AG09309 (cell line): Measurements from ENCODE around the gene LNPK.

DNA sequence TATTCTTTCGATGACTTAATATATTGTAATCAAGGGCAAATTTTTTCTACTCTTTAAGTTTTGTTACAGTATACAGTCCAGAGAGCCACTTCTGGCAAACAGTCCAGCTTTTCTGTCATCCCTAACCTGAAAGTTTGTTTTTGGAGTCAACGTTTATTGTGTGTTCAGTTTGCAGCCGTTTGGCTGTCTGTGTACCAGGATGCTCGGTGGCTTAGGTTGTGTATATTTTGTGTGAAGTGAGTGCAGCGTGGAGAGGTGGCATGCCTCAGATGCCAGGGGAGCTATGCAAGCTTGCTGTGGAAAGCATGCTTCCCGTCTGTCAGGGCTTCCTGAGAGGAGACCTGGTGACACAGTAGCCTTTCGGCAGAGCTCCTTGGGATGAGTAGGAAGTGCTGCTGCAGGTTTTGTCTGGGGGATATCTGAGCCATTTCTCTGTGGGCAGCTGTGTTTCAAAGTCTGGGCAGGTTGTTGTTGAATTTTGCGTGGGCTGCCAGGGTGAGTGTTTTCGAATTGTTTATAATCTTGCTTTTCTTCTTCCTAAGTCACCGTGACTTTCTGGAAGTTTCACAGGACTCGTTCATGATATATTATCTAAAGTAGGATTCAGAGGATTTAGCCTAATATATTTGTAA is 14.8 kb downstream of the MAP3K20 start:
- RRBS = no CpG with 5 or more reads among the region's 11 CpGs

DNA sequence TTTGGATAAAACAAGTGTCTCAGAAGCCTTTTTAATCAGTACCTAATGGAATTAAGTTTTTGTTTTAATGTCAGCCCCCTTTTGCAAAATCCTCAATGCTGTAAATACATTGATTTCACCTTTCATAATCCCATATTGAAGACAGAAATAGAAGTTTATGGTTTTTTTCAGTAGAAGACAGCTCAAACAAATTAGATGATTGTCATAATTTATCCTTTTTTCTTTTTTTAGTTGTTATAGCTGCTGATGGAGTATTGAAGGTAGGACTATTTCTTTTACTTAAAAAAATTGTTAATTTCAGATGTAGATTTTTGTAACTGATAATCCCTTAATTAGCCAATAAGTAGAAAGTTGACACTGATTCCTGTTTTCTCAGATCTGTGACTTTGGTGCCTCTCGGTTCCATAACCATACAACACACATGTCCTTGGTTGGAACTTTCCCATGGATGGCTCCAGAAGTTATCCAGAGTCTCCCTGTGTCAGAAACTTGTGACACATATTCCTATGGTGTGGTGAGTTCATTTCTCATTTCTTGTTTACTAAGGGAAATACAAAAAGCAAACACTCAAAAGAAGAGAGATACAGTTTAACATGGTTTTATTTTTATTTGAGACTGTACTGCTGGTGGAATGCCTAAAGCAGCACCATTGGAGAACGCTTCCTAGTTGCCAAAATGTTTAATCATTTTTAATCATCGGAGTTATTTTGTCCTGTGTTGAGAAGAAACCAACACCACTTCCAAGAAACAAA is 115.2 kb downstream of the MAP3K20 start:
- RRBS = no CpG with 5 or more reads among the region's 3 CpGs

DNA sequence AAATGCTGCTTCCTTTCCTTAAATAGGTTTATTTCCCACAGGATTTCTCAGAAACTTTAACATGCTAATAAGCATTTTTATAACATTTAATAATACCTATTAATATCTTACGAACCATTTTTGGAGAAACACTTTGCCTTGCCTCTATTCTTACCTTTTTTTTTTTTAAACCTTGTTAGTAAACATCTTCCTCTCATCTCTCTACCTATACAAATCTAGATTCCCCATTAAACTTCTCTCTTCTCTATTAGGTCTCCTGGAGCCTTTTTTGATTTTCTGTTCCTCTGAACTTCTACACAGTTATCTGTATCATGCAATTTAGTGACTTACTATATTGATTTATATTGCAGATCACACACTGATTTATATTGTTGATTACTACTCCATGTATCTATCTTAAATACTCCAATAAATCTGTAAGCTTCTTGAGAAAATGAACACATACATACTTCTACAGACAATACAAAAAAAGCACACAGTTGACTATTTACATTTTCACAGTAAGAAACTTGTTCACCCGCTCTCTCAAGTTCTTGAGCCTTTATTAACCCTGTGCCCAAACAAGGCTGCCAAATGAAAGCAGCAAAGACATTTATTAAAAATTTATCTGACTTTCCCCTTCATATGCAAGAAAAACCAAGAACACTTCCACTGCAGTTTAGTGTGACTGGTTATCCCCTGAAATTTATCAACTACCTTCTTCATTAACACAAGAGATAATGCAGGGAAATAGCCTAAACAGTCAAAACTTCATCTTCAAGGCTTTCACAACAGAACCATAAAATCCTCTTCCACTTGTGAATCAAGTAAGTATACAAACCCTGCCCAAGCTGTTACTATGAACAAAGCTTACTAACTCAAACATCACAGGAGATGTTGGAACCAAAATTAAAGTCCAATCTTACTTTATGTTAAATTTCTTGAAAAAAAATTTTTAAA is 28.3 kb downstream of the SP3 start:
- RRBS = no CpG with 5 or more reads among the region's 2 CpGs

GRCh38 chr2:174036048-174036468 is 70.9 kb upstream of the SP3 start:
- RRBS = no CpG with 5 or more reads among the region's 8 CpGs

DNA sequence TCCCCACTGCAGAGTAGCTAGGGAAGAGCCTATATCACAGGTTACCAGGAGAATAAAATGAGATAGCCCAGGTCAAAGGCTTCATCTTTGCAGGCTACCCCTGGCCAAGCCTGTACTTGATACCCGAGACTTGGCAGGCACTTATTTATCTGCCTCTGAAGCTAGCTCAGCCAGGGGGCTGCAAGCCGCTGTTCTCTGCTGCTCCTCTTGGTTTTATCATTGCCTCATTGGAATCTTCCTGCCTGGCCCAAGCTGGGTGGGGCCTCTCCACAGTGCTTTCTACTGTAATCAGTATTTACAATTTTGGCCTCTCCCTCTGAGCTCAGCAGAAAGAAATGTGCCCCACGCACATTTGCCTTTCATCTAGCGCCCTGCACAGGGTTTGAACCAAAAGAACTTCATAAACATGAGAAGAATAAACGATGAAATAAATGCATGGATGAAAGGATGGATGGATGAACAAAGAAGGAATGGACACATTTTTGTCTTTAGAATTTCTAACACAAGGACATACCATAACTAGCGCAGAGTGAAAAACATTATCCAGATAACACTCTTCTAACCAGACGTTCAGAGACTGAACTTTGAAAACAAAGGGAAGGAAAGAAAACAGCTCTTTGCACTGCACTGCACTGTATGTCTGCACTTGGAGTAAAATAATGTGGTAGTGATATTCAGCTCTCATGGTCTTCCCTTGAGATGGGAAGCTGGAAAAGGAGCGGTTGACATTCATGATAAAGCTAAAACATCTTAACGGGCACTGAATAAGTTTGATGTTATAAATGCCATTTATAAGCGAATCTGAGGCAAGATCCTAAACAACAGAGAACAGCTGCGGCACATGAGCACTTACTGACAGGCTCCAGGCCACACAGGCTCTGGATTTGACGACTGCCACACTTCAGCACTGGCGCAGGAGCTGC is 86.7 kb upstream of the SP3 start:
- RRBS = no CpG with 5 or more reads among the region's 13 CpGs

GRCh38 chr2:174120978-174121700 is 127.2 kb downstream of the OLA1 start:
- RRBS = no CpG with 5 or more reads among the region's 2 CpGs

DNA sequence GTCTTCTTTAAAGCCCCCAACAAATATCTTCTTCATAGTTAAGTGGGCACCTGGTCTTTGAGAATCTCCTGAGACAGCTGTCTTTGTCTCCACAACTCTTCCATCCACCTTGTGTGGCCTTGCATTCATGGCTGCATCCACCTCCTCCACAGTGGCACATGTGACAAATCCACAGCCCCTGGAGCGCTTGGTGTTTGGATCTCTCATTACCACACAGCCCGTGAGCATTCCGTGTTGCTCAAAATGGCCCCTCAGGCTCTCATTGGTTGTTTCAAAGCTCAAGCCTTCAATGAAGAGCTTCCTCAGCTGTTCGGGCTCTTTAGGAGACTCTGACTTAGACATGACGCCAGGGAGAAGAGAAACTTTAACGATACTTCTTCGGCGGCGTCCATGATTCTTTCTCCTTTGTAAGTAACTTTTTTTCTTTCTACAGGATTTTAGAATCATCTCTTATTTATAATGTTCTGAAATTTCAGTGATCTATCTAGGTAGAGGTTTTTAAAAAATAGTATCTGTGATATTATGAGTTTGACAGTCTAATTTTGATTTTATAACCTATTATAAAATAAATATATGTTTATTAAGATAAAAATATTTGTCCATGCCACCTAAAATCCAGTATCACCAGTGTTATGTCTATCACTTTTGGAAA is 24.0 kb upstream of the SP9 start:
- RRBS = no CpG with 5 or more reads among the region's 9 CpGs

DNA sequence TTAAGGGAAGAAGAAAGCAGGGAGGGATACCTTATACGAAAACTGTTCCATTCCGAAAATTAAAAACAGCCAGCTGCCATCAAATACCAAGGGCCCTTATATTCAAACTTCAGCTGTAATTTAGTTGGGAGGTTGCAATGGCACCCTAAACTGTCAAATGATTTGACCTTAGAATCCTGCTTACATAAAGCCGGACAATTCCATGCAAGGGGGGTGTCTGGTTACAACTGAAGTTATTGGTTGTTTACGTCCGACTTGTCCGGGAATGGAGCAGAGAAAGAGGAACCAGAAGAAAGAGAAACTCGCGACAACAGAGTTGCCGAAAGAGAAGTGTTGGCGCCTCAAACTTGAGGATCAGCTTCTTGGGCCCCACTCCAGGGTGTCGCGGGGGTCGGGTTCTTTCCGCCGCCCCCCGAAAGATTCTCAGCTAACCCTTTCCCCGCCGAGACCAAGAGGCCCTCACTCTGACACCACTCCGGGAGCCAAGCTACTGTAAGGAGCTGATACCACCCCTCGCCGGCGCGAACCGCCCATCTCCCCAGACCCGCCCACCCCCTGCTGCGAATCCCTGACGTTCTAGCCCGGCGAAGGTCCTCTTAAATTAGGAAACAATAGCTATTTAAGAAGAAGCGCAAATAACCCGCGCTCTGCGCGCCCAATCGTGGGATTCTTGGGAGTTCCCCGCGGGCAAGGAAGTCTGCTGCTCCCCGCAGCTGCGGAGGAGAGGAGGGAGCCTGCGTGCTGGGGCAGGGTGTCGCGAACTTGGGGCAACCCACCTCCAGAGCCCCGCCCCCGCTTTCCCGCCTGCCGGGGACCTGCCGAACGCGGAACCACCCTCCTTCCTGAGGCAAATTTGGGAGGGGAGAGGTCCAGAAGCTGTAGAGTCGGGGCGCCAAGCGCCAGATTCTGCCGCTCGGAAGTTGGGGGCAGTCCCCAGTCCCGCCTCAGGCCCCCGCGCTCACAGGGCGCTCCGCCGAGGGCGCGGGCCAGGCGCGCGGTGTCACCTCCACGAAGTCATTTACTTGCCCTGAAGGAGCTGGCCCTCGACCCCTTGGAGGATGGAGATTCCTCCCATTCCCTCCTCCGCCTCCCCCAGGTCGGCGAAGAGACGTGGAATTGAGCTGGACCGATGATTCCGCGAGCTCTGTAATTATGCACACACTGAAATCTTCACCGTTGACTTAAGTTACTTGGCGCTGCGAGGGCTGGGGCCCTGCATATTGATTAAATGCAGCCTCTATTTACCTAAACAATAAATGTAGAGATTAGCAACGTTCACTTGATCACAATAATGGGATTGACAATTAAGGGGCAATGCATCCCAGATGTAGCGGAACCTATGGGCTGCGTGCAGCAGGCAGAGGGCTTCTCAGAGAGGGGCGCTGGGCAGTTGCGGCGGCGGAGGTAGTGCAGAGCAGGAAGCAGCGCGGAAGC is 8.5 kb upstream of the SP9 start:
- RRBS = 3% methylated on average over 11 of the region's 86 CpGs

DNA sequence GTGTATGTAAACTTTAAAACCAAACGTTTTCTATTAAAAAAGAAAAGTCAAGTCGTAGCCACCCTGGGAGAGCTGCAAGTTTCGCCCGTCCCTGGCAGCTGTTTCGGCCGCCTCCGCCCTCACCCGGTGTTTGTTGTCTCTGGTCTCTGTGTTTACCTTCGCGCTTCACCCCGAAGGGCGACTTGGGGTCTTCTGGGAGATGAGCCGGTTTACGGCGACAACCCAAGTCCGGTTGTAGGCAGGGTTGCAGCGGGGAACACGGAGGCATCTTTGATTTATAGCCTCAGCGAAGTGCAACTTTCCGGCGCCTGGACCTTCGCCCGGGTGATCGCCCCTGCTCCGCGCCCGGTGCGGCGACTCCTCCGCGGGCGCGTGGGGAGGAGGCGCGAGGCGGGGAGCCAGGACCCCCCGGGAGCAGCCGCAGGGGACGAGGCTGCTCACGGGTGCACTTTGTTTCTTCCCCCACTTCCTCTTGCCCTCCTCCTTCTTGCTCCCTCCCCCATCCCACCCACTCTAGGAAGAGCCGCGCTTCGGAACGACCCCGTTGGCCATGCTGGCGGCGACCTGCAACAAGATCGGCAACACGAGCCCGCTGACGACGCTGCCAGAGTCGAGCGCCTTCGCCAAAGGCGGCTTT is 954 bp downstream of the SP9 start:
- RRBS = 1% methylated on average over 20 of the region's 56 CpGs

GRCh38 chr2:174398078-174398757 is 2.7 kb downstream of the SCRN3 start:
- RRBS = no CpG with 5 or more reads among the region's 5 CpGs

DNA sequence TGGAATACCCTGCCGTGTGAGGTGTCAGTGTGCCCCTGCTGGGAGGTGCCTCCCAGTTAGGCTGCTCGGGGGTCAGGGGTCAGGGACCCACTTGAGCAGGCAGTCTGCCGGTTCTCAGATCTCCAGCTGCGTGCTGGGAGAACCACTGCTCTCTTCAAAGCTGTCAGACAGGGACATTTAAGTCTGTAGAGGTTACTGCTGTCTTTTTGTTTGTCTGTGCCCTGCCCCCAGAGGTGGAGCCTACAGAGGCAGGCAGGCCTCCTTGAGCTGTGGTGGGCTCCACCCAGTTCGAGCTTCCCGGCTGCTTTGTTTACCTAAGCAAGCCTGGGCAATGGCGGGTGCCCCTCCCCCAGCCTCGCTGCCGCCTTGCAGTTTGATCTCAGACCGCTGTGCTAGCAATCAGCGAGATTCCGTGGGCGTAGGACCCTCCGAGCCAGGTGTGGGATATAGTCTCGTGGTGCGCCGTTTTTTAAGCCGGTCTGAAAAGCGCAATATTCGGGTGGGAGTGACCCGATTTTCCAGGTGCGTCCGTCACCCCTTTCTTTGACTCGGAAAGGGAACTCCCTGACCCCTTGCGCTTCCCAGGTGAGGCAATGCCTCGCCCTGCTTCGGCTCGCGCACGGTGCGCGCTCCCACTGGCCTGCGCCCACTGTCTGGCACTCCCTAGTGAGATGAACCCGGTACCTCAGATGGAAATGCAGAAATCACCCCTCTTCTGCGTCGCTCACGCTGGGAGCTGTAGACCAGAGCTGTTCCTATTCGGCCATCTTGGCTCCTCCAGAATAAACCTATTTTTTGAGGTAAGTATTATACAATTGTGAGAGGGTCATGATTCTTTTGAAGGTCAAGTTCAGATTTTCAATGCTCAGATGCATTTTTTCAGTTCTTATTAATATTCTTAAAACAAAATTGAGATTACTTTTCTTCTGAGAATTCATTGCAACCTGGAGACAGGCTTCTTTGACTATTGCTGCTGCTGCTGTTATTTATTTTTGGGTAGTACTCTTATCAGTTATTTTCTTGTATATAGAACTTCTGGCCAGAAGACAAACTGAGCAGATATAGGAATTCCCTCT is 14.5 kb downstream of the SCRN3 start:
- RRBS = no CpG with 5 or more reads among the region's 38 CpGs

DNA sequence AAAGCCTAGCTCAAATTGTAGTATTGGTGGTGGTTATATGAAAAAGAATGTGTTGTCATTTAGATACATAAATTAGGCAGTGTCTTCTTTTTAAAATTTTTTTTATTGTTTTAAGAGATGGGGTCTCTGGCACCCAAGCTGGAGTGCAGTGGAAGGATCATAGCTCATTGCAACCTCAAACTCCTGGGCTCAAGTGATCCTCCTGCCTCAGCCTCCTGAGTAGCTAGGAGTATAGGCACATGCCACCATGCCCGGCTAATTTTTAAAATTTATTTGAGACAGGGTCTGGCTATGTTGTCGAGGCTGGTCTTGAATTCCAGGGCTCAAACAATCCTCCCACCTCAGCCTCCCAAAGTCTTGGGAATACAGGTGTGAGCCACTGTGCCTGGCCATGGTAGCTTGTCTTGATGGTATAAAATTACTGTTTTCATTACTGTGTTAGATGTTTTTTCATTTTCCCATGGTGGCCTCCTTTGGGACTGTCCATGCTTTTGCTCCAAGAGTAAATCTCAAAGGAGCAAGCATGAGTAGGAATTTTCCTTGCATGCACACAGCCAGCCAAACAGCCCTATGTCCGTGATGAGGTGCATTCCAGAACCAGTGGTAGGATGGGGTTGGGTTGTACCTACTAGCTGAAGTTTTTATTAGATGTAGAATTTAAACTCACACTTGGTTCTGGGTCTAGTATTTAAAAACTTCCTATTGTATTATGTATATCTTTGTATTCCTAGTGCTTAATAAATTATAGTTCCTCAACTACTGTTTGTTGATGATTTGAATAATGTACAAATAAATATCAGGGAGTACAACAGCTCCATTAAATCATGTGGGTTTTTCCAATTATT is 42.1 kb downstream of the WIPF1 start:
- RRBS = no CpG with 5 or more reads among the region's 3 CpGs

DNA sequence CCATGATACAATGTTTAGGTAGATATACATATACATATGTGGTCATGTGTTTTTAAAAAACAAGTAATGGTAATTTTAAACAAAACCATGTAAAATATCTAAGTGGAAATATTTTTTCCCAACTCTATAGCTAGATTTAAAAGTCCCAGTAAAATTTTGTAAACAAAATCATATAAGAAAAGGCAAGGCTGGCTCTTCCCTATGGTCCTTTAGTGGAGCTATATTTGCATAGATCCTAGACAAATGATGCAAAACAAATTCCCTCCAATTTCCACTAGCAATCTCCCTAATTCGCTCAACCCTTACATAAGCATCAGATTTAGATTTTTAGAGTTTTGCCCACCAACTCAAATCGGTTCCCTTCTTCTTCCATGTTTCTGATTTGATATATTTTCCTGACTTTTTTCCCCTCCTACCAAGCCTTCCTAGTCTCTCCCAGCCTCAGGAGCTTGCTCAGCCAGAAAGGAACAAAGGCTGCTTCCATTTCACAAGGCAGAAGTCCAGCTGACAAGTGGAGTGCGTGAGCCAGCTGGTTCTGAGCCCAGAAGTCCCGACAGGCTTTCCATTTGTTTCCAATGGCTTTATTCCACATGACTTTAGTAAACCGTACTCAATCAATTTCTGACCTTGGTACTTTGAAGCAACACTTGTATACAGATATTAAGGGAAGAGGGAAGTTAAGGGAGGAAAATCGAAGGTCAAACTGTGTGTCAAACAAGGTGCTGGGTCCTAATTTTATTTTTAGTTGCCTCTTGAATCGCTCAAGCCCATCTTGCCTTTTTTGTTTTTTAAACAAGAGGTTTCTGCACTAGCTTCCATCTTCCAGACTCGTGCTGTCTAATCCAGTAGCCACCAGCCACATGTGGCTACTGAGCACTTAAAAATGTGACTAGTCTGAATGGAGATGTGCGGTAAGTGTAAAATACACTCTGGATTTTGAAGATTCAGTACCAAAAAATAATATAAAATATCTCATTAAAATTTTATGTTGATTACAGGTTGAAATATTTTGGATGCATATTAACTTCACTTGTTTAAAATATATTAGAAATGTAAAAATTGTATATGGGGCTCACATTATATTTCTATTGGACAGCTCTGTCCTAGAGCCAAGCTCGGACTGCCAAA is 36.3 kb downstream of the WIPF1 start:
- RRBS = no CpG with 5 or more reads among the region's 10 CpGs

GRCh38 chr2:174571562-174572713 is 25.7 kb downstream of the WIPF1 start:
- RRBS = 83% methylated on average over 2 of the region's 39 CpGs

- RRBS = no CpG with 5 or more reads among the region's 1 CpG
These were observed 2.5 kb downstream of the WIPF1 start for GRCh38 chr2:174595055-174595555.

DNA sequence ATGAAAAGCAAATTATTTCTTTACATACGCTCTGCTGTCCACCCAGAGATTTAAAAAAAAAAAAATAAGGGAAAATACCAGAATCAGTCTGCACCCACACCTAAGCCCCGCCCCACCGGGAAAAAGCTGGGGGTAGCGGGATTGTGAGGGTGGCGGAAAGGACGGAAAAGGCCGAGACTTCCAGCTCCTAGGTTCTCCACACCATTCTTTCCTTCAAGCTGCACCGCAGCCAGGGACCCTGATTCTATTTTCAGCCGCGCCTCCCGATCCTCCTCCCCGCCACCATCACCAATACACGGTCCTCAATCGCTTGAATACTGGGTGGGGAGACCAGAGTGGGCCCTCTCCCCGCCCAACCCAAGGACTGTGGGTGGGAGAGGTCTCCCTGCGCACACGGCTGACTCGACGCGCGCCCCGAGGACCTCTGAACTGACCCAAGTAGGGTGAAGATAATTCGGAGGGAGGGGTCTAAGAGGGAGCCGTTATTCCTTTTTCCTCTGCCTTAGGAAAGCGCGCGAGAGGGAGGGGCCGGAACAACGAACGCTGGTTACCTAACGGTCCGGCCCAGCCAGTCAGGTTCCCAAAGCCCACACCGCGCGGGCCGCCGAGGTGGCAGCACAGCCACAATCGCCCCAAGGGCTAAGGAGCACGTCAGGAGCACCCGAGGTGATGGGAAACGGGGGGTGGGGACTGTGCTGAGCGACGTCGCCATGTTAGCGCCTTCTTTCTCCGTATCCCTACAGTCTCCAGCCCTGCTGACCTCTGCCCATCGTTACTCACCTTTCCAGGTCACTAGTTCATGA is 532 bp downstream of the ATF2 start:
- RRBS = no CpG with 5 or more reads among the region's 47 CpGs

DNA sequence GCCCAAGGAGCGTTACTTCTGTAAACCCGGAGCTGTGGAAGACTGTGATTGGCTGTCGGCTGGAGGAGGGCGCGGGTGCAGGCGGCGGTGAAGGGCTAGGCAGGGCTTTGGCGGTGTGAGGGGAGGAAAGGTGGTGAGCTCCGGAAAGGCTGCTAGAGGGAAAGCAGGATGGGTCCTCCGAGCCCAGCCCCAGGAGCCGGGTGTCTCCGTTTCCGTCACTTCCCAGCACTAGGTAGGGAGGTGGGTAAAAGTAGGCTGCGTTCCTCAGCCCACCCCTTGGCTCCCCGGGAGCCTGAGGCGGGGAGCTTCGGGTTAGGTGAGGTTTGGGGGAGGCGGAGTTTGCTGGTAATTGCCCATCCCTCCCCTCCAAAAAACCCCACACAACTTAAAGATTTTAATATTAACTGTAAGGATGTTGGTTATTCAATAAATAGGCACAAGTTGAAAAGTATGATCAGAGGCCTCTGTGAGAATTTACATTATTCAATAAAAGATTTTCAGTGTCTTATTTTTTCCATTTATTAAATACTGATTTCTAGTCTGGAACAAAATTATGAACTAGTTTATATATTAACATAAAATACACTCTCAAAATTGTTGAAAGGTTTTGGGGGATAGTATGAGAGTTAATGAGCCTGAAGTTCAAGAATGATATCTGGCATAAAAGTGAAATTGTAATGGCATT is 600 bp upstream of the ATF2 start:
- RRBS = 2% methylated on average over 9 of the region's 18 CpGs

DNA sequence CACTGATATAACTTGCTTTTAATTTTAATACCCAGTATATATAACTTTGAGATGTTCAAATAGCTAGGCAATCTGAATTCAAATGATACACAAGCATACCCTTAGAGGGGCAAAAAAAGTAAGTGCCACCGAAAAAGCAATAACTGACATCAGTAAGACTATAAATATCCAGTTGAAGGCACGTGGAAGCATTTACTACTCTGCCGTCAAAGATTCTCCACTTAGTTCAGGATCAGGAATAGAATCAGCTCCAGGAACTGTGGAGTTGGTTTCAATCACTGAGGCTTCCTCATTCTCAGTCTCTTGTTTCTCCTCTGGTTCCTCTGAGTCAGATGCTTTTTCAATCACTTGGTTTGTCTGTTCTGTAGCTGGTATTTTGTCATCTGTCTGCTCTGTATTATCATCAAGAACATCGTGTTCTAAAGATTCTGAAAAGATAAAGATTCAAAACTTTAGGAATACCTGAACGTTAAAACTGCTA is 72.3 kb downstream of the LNPK start:
- RRBS = no CpG with 5 or more reads among the region's 5 CpGs

GRCh38 chr2:176002137-176002590 is at the start of gene LNPK:
Gene LNPK (minus strand): TSS chr2:176002267.
- RRBS = 3% methylated on average over 8 of the region's 38 CpGs

- RRBS = 9% methylated on average over 41 of the region's 53 CpGs
These were observed 1.5 kb downstream of the EVX2 start for GRCh38 chr2:176082199-176082766.